ENCODE measurements around a stretch of chr11.

DNA sequence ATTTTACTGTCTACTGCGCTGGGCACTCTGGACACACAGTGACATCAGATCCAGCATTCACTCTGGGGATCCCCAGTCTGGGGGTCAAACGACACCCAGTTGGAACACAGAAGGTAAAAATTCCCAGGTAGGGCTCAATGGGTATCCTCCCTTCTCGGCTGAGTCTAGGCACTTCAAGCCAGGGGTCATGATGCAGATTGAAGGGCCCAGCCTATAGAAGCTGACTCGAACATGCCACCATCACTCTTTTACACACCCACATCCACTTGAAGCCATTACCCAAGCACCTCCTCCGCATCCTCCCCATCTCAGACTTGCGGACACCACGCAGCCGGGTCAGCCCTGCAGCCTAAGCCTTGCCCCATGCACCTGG is 354 bp downstream of the KLHL35 start:
- PRO-cap: no peak
CAGE:
- cytosol, long polyA plus RNA: no peak
- long polyA plus RNA: no peak
- nucleus, long polyA plus RNA: no peak

DNA sequence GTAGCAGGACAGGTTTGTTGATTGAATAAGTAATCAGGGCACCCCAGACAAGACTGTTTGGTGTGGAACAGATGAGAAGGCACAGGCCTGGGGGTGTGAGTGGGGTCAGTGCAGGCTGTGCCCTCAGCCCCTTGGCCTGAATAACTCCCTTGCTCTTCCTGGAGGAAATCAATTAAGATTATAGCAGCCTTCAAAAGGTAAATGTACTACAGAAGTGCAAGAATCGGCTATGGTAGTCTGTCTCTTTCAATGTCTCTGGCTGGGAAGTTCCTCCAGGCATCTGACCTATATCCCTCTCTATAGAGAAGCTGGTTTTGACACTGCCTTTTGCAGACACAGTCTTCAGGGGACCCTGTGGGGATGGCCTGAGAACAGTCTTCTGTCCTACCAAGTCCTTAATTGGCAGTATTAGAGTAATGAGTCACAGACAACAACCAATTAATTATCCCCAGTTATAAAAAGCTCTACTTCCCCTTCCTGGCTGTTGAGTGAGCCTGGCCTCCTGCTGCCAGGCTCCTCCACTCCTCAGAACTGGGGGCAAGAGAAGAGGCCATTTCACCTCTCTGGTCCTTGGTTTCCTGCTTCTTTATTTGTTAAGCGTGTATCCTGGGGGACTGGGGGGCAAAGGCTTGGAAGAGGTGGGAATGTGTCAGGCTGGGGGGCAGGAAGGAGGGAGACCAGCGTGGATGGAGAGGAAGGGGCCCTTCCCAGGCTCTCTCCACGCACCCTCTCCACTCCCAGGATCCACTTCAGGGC is 41.2 kb upstream of the KLHL35 start:
- PRO-cap: no peak
CAGE:
- cytosol, long polyA plus RNA: no peak
- long polyA plus RNA: no peak
- nucleus, long polyA plus RNA: no peak

- PRO-cap: no peak
CAGE:
- cytosol, long polyA plus RNA: no peak
- long polyA plus RNA: no peak
- nucleus, long polyA plus RNA: no peak
These were observed 2.6 kb downstream of the GDPD5 start for GRCh38 chr11:75522922-75523758.

- PRO-cap: no peak
CAGE:
- cytosol, long polyA plus RNA: no peak
- long polyA plus RNA: no peak
- nucleus, long polyA plus RNA: no peak
These were observed 1.0 kb downstream of the GDPD5 start for GRCh38 chr11:75524499-75525305.

DNA sequence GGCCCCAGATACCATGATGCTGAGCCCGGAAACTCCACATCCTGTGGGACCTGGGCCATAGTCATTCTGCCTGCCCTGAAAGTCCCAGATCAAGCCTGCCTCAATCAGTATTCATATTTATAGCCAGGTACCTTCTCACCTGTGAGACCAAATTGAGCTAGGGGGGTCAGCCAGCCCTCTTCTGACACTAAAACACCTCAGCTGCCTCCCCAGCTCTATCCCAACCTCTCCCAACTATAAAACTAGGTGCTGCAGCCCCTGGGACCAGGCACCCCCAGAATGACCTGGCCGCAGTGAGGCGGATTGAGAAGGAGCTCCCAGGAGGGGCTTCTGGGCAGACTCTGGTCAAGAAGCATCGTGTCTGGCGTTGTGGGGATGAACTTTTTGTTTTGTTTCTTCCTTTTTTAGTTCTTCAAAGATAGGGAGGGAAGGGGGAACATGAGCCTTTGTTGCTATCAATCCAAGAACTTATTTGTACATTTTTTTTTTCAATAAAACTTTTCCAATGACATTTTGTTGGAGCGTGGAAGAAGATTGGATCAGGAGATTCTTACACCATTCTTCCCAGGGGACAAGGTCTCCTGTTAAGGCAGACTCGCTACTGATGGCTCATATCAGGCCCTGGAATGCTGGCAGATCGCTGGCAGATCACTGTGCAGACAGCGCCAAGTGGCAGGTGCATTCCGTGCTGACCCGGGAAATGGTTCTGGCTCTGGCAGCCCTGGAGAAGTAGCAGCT is 10.4 kb downstream of the SERPINH1 start:
- PRO-cap: no peak
CAGE:
- cytosol, long polyA plus RNA: no peak
- long polyA plus RNA: no peak
- nucleus, long polyA plus RNA: no peak

DNA sequence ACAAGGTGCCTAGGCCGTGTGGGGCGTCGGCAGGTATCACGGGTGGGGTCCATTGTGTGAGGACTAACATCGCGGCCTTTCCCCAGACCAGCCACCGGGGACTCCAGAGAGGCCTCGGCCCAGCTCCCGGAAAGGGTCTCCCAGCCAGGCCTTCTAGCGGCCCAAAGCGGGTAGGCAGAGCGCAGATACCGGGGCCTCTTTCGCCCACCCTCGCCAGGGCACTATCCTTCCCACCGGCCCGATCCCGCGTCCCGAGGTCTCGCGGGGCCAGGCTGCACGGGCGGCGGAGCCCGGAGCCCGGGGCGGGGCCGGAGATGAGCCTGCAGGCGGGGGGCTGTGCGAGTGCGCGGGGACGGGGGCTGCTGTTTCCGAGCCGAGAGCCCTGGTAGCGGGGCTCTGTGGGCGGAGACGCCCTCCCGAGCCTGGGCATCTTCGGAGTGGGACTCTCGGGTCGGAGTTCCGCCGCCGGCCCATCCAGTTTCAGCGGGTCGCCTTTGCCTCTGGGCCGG is 21.1 kb downstream of the SERPINH1 start:
- PRO-cap: no peak
CAGE:
- cytosol, long polyA plus RNA: start-site peak on the plus strand centred at position 96 of the sequence, 75 bp wide, 19 and 13 reads in 2 replicates
- long polyA plus RNA: no peak
- nucleus, long polyA plus RNA: no peak

GRCh38 chr11:75734639-75735389 is 17.2 kb downstream of the MOGAT2 start:
- PRO-cap: no peak
CAGE:
- cytosol, long polyA plus RNA: no peak
- long polyA plus RNA: no peak
- nucleus, long polyA plus RNA: no peak

GRCh38 chr11:75782465-75783002 is 14.0 kb downstream of the DGAT2 start:
- PRO-cap: no peak
CAGE:
- cytosol, long polyA plus RNA: no peak
- long polyA plus RNA: no peak
- nucleus, long polyA plus RNA: no peak

- PRO-cap: no peak
CAGE:
- cytosol, long polyA plus RNA: no peak
- long polyA plus RNA: no peak
- nucleus, long polyA plus RNA: no peak
These were observed 75.4 kb downstream of the UVRAG start for GRCh38 chr11:75890244-75891049.

- PRO-cap: no peak
CAGE:
- cytosol, long polyA plus RNA: no peak
- long polyA plus RNA: no peak
- nucleus, long polyA plus RNA: no peak
These were observed 122.5 kb downstream of the WNT11 start for GRCh38 chr11:76083779-76084212.

DNA sequence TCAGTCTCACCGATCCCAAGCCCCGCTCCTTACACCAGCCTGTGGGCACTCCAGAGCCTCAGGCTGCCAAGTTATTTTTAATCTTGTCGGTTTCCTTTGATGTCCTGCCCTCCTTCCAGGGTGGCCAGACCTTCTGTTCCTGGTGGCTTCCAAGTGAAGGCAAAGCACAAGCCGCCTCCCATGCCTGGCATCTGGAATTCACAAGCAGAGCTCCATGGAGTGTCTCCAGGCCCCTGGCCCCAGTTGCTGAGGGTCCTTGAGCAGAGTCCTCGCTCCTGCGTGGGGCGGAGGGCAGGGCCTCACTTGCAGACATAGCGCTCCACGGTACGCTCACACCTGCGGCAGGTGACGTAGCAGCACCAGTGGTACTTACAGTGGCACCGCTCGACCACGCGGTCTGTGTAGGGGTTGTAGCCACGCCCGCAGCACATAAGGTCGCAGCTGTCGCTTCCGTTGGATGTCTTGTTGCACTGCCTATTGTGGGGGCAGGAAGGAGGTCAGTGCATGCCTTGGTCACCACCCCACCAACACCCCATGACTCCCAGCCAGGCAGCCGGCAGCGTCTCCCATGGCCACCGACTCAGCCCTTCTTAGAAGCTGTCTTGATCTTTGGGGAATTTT is 19.4 kb downstream of the WNT11 start:
- PRO-cap: no peak
CAGE:
- cytosol, long polyA plus RNA: no peak
- long polyA plus RNA: no peak
- nucleus, long polyA plus RNA: no peak

GRCh38 chr11:76380167-76380669 is 714 bp downstream of the THAP12 start:
- PRO-cap: no peak
CAGE:
- cytosol, long polyA plus RNA: no peak
- long polyA plus RNA: no peak
- nucleus, long polyA plus RNA: no peak

GRCh38 chr11:76385801-76386274 is 4.7 kb downstream of the GVQW3 start:
- PRO-cap: no peak
CAGE:
- cytosol, long polyA plus RNA: no peak
- long polyA plus RNA: no peak
- nucleus, long polyA plus RNA: no peak

- PRO-cap: no peak
CAGE:
- cytosol, long polyA plus RNA: no peak
- long polyA plus RNA: no peak
- nucleus, long polyA plus RNA: no peak
These were observed 78.6 kb downstream of the LRRC32 start for GRCh38 chr11:76591927-76592427.

- PRO-cap: no peak
CAGE:
- cytosol, long polyA plus RNA: no peak
- long polyA plus RNA: no peak
- nucleus, long polyA plus RNA: no peak
These were observed 78.0 kb downstream of the LRRC32 start for GRCh38 chr11:76592428-76592969.

- PRO-cap: no peak
CAGE:
- cytosol, long polyA plus RNA: no peak
- long polyA plus RNA: no peak
- nucleus, long polyA plus RNA: no peak
These were observed 13.1 kb upstream of the TSKU start for GRCh38 chr11:76770030-76770496.

- PRO-cap: no peak
CAGE:
- cytosol, long polyA plus RNA: no peak
- long polyA plus RNA: no peak
- nucleus, long polyA plus RNA: no peak
These were observed 9.2 kb upstream of the TSKU start for GRCh38 chr11:76773888-76774483.

GRCh38 chr11:76793399-76794231 is 10.5 kb downstream of the TSKU start:
- PRO-cap: no peak
CAGE:
- cytosol, long polyA plus RNA: no peak
- long polyA plus RNA: no peak
- nucleus, long polyA plus RNA: no peak

DNA sequence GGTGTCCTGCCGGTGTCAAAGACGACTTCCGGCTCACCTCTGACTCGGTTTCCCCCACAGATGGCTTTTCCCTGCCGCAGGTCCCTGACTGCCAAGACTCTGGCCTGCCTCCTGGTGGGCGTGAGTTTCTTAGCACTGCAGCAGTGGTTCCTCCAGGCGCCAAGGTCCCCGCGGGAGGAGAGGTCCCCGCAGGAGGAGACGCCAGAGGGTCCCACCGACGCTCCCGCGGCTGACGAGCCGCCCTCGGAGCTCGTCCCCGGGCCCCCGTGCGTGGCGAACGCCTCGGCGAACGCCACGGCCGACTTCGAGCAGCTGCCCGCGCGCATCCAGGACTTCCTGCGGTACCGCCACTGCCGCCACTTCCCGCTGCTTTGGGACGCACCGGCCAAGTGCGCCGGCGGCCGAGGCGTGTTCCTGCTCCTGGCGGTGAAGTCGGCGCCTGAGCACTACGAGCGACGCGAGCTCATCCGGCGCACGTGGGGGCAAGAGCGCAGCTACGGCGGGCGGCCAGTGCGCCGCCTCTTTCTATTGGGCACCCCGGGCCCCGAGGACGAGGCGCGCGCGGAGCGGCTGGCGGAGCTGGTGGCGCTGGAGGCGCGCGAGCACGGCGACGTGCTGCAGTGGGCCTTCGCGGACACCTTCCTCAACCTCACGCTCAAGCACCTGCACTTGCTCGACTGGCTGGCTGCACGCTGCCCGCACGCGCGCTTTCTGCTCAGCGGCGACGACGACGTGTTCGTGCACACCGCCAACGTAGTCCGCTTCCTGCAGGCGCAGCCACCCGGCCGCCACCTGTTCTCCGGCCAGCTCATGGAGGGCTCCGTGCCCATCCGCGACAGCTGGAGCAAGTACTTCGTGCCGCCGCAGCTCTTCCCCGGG is 5.5 kb downstream of the B3GNT6 start:
- PRO-cap: no peak
CAGE:
- cytosol, long polyA plus RNA: no peak
- long polyA plus RNA: no peak
- nucleus, long polyA plus RNA: no peak

DNA sequence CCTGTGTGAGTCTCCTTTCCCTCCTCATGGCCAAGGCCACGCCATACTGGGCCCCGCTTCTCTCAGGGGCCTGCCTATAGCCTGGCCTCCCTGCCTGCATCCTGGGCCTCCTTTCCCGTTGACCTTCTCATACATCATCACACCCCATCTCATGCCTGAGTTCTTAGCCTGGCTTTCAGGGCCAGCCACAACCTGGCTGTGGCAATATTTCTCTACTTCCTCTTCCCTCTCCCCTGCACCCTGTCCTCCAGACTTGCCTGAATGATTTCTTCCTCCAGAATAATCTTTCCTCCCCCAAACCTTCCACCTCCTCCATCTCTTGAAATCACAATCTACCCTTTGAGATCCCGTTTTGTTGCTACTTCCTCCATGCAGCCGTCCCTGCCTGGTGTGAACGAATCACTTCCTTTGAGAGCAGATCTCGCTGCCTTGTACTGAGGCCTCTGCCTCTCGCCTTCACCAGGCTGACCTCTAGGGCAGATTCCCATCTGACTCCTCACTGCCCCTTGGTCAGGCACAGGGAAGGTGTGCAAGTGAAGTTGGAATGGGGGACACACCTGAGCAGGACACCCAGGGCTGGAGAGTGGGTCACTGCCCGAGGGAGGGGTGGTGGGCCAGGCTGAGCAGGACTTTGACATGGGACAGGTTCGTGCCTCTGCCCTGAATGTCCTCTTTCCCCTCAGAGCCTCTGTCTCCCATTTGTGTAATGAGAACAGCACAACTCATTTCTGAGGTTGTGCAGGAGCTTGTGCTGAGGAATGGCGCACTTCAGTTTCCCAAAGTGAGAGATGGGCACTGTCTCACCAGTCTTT is 5.4 kb downstream of the CAPN5 start:
- PRO-cap: no peak
CAGE:
- cytosol, long polyA plus RNA: no peak
- long polyA plus RNA: no peak
- nucleus, long polyA plus RNA: no peak